NB4 (cell line): ENCODE results near the genes VWA5A and OR8A1.

DNA sequence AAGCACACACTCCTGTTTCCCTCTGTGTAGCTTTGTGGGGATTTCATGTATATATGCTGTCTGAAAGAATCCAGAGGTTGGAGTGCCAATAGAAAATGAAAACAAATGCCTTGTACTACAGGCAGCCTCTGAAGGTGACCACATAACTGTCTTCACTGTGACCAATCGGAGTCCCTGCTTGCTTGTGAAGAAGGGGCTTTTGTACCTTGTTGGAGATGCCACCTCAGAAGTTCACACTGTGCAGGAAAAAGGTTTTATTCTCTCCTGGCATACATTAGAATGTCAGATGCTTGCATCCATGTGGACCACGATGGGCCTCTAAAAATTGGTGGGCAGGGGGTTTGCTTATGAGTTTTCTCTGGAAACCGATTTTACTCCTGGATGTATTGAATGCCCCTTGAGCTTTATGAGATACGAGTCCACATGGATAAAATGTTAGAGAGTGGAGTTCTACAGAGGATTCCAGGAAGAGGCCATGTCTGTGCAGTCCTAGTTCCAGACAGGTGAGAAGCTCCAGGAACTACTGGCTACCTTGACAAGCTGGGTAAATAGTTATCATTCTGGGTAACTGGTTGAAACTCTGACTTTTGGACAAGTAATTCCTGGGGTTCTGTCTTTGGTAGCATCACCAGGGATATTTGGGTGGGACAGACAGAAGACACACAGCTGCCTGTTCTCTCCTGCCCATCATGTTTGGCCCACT lies 179.9 kb downstream of the SORL1 start:
- RRBS: no CpG with 5 or more reads among the region's 4 CpGs

DNA sequence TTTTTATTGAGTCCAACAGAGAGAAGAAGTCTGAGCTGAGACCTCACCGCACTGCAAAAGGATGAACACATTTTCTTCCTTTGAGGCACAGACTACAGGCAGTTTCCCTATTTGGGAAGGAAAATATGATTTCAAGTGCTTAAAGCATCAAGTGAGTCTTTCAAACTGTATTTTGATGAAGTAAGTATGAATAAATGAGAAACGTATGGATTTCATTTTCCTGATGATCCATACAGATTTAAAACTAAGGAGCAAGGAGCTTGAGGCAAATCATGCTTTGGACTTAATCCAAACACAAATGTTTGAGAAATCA lies 156.6 kb downstream of the BLID start:
- RRBS: no CpG with 5 or more reads among the region's 2 CpGs

- RRBS: no CpG with 5 or more reads among the region's 7 CpGs
Observed at GRCh38 chr11:122046712-122047086, 69.3 kb downstream of the BLID start.

GRCh38 chr11:122147011-122147368 lies 31.0 kb upstream of the BLID start:
- RRBS: no CpG with 5 or more reads among the region's 2 CpGs

DNA sequence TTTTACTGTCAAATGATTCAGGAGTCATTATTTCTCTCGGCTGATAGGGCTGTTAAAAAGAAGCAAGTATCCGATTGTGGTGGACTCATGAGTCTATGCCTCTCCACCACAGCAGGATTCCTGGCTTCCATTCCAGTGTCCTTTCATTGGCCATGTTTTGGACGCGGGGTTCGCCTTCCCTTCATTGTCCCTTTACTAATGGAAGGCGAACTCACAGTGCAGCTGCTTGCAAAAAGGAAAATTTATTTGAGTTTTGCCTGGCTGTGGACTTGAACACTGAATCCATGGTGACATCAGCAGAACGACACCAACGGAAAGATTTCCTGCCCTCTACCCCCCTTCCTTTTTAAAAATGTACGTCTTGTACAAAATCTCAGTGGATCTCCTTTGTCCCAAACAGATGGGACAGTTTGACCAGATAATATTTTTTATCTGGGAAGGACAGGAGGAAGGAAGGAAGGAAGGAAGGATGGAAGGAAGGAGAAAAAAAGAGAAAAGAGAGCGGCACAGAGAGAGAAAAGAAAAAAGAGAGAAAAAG lies 40.2 kb upstream of the BLID start:
- RRBS: no CpG with 5 or more reads among the region's 10 CpGs

DNA sequence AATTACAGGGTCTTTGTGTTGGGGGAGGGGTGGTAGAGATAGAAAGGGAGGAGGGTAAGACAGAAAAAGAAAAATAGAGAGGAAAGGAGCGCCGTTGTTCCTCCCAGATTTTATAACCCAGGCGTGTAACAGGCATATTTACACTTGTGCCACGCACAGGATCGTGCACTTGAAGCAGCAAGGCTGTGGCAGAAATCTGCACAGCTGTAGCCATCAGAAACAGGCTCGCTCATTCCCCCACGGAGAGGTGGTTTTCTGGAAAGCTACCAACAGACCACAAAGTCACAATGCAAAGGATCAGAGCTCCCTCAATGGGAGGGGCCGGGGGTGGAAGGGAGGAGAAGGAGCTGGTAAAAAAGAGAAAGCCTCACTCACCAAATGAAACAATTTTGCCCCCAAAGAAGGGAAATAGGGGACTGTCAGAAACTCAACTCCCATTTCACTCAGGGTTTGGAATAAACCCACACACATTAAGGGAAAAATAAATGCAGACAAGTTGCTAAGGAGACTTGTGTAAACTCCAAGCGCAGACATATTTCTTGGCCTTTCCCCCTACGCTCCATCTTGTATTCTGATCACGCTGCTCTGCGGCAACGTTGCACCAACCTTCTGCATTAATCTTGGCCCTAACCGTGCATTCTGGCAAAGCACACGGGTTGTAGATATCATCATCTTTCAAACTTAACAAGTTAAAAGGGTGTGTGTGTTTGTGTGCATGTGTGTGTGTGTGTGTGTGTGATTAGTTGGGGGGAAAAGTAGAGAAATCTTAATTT lies 43.2 kb upstream of the BLID start:
- RRBS: no CpG with 5 or more reads among the region's 15 CpGs

DNA sequence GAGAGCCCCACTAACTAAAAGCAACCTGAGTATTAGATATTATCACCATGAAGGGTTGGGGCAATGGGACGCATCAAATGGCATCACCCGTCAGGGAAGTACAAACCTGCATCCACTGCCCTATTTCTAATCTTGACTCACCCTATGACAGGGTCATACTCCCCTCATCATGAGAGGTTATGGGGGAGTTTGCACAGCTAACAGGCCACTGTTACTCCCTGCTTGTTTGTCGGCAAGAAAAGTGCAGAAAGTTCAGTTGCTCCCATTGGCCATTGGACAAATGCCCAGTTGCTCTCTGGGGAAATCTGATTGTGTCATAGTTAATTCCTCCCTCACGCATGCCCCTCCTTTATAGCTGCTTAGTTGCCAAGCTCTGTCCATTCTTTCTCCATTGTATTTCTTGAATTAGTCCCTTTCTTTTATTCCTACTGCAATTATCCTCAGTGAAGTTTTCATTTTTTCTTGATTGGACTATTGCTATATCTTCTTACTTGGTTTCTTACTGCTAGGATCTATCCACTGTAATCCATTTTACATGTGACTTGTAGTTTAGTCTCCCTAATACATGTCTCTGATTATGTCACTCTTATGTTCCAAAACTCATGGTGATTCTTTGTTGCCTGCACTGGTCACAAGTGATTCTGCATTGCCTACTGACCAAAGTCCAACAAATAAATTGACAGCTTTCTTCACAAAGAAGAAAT lies 94.0 kb upstream of the BLID start:
- RRBS: no CpG with 5 or more reads among the region's 4 CpGs

DNA sequence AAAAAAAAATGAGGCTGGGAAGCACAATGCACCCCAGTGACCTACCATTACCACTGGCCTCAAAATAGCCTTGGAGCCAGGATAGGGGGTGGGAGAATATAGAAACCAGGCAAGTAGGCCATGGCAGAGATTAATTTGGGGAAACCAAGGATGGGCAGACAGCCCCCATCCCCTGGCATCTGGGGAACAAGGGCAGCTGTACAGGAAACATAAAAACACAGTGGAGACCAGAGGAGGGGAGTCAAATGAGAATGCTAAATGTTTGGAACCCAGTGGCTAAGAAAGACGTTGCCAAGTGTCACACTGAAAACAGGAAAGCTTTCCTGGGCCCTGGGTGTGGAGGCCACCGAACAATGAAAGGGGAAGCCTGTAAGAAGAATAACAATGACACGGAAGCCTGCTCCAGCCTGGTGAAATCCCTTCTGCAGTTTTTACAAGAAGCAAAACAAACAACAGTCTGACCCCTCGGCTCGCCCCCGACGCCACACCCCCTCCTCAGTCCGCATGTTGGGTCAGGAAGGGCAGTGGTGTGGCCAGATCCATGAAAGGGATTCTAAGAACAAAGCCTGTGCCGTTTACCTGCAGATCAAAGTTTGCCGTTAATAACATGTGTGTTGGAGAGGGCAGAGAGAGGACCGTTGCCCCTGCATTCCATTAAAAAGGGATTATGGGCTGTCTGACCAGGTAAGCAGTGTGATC lies 113.5 kb upstream of the BLID start:
- RRBS: no CpG with 5 or more reads among the region's 11 CpGs

GRCh38 chr11:122305406-122305831 lies 189.4 kb upstream of the BLID start:
- RRBS: no CpG with 5 or more reads among the region's 6 CpGs

GRCh38 chr11:122322108-122322483 lies 206.1 kb upstream of the BLID start:
- RRBS: no CpG with 5 or more reads among the region's 1 CpG

GRCh38 chr11:122656160-122657320 lies 1.0 kb downstream of the UBASH3B start:
- RRBS: 3% methylated on average over 40 of the region's 89 CpGs

GRCh38 chr11:123187846-123189253 lies 6.7 kb downstream of the CLMP start:
- RRBS: no CpG with 5 or more reads among the region's 22 CpGs

- RRBS: 95% methylated on average over 3 of the region's 18 CpGs
Observed at GRCh38 chr11:123509316-123510254, 79.5 kb downstream of the GRAMD1B start.

GRCh38 chr11:123510506-123511599 lies 80.8 kb downstream of the GRAMD1B start:
- RRBS: no CpG with 5 or more reads among the region's 26 CpGs

DNA sequence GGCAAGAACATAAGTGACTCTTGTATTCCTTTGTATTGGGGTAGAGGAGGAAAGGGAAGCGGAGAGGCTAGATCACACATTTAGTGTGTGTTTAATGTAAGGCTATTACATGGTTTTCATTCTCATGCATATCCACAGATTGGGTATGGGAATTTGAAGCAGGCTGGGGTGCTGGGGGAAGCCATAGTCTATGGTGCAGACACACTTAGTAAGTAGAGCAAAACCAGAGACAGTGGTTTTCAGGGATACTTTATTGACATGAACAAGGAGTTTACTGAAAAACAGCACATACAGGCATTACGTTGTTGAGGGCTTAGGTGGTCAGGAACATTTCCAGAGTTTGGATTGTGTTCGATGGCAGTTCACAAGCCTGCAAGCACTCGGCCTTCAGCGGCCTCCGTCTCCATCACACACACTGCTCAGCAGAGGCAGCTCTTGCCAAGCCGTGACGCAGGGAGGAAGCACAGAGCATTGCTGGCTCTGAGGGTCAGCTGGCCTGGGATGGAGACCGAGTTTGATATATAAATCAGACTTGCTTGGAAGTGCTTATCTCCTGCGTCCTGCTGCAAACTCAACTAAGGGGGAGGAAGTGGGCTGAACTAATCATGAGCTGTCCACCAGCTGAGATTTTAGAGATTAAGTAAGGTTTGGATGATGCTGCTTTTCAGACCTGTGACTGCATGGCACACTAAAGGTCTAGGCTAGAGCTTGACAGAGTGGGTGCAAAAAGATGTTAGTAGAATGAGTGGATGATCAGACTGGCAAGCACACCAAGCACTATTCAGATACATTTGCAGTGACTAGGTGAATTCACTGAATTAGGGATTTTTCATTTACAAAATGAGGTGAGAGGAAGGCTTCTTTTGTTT lies 25.2 kb downstream of the SCN3B start:
- RRBS: no CpG with 5 or more reads among the region's 10 CpGs

GRCh38 chr11:123729600-123730075 lies 11.8 kb downstream of the ZNF202 start:
- RRBS: no CpG with 5 or more reads among the region's 9 CpGs

DNA sequence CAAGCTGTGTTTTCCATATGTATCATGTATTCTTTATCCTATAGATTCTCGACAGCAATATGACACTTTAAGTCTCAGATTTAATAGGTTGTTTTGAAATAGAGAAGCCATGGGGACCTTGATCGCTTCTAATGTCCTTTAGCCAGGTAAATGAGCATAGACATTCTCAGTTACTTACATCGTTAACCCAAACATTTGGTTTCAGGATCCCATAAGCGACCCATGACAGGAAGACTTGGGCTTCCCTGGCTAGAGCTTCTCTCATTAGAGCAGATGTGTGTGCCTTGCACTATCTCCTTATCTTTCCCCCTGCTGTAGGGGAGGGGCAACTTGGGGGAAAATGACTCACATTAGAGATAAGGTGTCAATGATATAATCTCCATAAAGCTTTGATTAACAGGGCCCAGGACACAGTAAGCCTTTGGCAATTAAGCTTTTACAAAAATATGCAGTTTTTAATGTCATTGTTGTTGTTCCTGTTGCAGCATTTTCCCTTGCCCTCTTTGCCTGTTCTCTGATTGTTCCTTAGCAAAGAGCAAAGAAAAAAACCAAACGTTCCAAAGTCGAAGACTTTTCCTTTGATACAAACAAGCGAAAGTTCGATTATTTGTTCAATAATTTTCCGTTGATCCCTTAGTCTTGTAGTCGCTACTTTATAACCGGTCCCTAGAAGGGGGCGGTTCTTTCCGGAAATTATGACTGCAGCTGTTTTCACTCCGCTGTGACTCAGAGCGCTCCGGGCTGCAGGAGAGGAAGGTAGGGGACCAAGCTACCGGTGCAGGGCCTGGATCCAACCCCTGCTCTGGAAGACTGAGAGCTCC lies at the start of gene VWA5A:
Gene VWA5A (plus strand): TSS at position 724 of the 821 bp plus-strand sequence.
- RRBS: 68% methylated on average over 3 of the region's 17 CpGs

DNA sequence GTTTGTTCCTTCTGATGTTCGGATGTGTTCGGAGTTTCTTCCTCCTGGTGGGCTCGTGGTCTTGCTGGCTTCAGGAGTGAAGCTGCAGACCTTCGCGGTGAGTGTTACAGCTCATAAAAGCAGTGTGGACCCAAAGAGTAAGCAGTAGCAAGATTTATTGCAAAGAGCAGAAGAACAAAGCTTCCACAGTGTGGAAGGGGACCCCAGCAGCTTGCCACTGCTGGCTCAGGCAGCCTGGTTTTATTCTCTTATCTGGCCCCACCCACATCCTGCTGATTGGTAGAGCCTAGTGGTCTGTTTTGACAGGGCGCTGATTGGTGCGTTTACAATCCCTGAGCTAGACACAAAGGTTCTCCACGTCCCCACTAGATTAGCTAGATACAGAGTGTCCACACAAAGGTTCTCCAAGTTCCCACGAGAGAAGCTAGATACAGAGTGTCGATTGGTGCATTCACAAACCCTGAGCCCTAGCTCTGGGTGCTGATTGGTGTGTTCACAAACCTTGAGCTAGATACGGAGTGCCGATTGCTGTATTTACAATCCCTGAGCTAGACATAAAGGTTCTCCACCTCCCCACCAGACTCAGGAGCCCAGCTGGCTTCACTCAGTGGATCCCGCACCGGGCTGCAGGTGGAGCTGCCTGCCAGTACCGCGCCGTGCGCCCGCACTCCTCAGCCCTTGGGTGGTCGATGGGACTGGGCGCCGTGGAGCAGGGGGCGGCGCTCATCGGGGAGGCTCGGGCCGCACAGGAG lies 12.9 kb upstream of the OR10D3 start:
- RRBS: no CpG with 5 or more reads among the region's 27 CpGs

GRCh38 chr11:124480928-124482205 lies 35.9 kb upstream of the OR8B8 start:
- RRBS: no CpG with 5 or more reads among the region's 23 CpGs

GRCh38 chr11:124569600-124570172 lies at the start of gene OR8A1:
TSS of gene OR8A1 (plus strand) at chr11:124569997.
- RRBS: no CpG with 5 or more reads among the region's 4 CpGs